Measurements from ENCODE around the gene MAP3K6.

DNA sequence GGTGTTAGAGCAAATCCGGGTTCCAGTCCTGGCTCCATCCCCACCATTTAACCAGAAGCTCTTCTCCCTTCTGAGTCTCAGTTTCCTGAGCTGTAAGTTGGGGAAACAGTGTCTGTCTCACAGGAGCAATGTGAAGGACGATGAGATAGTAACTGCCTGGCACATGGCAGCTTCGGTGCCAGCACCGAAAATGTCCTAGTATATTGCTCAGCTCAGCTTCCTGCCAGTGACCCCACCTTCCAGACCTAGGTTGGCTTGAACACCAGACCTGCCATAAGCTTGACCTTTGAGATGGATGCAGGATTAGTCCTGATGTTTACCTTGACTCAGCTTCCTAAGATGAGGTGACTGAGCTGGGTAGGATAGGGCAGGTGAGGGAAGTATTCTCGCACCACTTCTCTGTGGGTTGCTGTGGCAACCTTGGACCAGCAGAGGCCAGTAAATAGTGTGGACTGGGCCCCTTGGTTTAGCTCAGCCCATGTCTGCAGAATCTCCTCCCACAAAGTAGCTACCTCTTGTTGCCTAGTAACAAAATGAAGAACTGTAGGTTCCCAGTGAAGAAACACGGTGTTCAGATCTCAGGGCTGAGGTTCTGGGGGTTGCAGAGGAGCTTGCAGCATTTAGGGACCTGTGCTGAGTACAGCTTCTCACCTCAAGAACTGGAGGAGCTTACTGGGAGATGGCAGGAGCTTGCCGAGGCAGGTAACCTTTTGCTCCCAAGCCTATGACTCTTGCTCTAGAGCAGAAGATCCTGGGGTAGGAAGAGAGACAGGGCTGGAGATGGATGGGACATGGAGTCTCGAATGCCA is 8.4 kb downstream of the RPS6KA1 start:
- PRO-cap: no peak

DNA sequence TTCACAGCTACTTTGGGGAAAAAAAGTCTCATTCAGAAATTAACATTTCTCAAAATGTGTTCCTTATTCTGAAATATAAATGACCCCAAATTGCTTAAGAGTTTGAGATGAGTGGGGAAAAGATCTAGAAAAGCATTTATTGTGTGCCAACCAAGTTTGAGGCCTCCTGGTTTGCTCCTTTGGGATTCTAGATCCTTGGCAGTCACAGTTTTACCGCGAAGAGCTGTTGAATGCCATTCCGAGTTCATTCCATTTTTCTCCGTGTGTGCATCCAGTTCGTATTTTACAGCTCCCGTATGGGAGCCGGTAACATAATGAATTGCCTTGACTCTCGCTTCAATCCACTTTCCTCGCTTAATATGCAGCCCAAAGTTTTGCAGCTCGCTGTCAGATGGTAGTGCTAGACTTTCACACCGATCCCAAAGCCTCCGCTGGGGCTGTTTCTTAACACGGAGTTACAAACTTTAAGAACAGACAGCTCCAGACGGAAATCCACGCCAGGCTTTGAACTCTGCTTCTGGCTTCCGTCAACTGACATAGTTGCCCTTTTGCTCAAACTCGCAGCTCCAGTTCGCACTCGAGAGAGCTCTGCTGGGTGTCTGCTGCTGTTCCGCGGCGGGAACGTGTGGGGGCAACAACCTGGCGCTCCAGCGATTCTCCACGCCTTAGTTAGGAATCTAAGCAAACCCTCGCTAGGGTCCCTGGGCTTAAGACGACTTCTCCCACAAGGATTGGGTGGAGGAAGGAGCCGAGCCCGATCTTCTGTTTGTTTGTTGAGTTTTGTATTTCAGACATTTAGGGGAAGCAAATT is 3.6 kb upstream of the ARID1A start:
- PRO-cap: bidirectional peak, plus-strand start at position 576 of the sequence, minus-strand start at position 625 of the sequence

GRCh38 chr1:26699509-26700194 is 3.8 kb downstream of the ARID1A start:
- PRO-cap: no peak

GRCh38 chr1:26700915-26701836 is 5.4 kb downstream of the ARID1A start:
- PRO-cap: no peak

DNA sequence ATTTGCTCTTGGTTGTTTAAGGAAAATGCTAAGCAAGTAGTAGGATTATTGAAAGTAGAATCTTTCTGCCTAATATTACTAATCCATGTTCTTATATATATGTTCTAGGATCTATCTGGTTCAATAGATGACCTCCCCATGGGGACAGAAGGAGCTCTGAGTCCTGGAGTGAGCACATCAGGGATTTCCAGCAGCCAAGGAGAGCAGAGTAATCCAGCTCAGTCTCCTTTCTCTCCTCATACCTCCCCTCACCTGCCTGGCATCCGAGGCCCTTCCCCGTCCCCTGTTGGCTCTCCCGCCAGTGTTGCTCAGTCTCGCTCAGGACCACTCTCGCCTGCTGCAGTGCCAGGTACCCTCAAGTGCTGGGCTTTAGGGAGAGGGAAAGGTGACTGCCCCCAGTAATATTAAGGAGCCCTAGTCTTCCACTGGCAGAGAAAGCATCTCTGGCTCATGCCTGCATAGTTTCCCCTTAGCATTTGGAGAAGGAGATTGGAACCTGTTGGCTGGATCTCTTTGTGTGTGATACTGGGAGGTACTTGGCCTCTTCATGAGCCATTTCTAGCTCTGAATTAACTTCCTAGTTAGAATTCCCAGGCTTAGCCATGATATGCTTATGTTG is 26.9 kb upstream of the PIGV start:
- PRO-cap: no peak

GRCh38 chr1:26771400-26771754 is 16.4 kb upstream of the PIGV start:
- PRO-cap: no peak

GRCh38 chr1:26784533-26785108 is 3.1 kb upstream of the PIGV start:
- PRO-cap: no peak

GRCh38 chr1:26862705-26863097 is 248 bp upstream of the SFN start:
- PRO-cap: bidirectional peak, plus-strand start at chr1:26863122, minus-strand start at chr1:26862825

DNA sequence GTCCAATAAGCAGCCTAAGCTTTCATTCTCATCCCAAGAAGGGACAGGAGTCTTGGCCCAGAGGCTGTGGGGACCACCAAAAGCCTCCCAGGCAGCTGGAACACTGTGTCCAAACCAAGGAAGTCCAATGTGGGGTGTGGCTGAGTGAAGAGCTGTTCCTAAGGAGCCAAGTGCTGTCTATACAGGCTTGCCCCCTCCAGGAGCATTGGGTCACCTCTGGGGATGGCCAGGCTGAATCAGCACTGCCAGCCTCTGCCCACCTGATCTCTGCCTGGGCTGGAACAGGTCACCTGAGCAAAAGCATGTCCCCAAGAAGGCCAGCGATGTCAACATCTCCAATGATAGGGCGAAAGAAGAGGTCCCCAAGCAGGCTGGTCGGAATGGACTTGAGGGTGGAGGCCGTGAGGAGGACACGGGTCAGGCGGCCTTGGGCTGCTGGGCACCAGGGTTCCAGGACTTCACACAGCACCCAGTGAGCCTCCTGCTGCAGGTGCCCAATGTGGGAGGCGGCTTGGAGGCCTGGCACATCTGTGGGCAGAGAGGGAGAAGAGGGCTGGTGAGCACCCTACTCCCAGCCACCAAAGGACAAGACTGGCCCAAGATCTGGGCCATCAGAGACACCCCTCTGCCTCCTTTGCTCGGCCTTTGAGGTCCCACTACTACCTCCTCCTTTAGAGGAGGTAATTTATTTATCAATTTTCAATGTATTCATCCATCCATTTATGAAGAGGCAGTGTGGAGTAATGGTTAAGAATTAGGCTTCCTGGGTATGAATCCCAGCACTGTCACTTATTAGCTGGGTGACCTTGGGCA is 2.0 kb downstream of the NR0B2 start:
- PRO-cap: no peak

DNA sequence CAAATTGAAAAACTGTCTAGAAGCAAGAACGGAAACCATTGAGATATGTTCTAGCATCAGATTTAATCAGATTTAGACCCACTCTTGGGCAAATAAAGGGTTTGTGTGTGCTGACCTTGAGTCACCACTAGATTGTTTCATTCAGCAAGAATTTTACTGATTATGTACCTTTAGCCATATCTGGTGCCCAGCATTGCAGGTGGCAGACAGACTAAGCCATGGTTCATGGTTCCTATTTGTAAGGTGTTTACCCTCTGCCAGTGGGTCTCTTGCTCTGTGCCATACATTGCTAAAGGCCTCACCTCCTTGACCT is 1.4 kb downstream of the NUDC start:
- PRO-cap: no peak

DNA sequence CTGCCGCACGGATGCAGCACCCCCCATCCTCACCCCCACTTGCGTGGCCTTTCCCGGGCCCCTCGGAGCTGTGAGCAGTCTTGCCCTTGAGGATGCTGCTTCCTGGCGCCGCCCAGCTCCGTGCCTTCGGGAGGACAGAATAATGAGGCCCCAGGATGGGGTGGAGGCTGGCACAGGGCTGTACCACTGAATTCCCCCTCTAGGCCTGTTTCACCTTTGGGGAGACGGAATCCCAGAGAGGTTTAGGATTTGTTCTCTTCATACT is 1.3 kb downstream of the TRNP1 start:
- PRO-cap: no peak

GRCh38 chr1:27012277-27012658 is 382 bp downstream of the TENT5B start:
- PRO-cap: no peak

DNA sequence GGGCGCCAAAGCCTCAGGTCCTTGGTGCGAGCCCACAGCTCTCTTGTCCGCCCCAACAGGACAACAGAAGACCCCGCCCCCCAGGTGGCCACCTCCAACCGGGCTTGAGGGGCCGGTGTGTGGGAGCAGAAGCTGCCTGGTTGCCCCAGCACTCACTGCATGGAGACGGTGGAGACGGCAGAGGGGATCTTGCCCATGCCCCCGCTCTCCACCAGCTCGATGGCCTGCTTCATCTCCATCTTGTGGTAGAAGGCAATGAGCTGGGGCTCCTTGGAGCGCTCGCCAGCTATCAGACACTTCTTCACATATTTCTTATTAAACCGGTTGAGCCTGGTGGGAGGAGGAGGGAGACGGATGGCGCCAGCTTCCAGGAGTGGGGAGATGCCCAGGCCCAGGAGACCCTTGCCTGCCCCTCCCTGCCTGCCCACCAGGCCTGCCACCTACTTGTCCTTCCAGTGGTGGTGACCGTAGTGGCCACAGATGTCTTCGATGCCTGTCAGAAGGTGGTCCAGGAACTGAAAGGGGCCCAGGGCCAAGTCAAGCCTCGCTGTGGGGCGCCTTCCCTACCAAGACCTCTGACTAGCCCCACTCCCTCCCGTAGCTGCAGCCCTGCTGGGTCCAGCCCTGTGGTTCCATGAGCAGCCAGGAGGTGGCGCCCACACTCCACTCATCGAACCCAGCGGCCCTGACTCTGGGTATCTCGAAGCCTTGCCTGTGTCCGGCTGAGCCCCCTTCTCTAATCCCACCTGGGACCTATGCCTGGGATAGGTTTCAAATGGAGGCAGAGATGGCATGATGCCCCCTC is 52.5 kb downstream of the SLC9A1 start:
- PRO-cap: no peak

DNA sequence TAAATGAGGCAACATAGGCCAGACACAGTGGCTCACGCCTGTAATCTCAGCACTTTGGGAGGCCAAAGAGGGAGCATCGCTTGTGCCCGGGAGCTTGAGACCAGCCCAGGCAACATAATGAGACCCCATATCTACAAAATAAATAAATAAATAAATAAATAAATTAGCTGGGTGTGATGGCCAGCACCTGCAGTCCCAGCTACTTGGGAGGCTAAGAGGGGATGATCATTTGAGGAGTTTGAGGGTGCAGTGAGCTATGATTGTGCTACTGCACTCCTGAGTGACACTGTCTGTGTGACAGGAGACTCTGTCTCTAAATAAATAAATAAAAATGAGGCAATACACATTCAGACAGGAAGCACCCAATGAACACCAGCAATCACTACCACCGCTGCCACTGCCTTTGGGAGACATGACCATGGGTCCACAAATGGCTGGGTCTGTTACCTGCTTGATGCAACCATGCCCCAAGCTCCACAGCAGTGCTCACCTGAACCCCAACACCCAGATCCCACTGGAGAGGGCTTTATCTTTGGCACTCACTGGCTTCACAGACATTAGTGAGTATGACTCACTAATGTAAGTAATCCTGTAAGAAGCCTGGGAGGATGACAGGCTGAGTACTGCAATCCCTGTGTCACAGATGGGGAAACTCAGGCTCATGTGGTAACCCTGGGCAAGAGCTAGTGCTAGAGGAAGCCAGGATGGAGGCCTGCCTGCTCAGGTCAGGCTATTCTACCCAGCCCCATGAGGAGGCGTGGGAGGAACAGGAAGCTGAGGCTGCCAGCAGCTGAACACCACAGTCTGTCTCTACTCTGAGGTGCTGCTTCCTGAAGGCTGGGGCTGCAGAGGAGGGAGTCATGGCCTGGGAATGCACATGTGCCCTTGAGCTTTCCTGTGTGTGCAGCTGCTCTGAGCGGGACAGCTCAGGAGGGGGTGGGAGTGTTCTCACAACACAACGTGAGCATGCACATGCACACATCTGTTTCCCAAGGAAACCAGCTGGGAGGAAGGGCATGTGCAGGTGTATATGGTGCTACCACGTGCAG is 43.1 kb downstream of the SLC9A1 start:
- PRO-cap: no peak

- PRO-cap: no peak
These were observed 32.3 kb downstream of the SLC9A1 start for GRCh38 chr1:27122548-27123162.

DNA sequence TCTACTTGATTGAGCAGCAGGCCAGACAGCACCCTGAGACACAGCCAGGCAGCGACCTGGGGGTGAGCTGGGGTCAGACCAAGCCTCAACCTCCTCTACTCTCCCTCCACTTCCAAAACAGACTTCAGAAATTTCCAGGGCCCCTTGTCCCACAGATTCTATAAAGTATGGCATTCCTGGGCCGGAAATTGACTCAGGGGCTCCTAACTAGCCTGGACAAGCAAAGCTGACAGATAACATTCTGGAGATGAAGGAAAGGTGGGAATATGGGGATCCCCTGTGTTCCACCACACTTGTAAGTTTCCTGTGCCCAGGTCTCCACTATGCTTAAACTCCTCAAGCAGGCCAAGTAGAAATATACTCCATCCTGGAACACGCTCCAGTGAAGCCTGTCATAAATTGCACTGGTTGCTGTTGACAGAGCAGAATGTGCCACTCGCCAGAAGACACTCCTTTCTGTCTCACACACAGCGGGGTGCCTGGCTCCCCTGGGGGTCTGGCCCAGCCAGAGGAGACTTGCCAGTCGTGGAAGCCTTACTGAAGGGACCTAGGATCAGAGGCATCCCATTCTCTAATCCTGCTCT is 1.7 kb downstream of the SLC9A1 start:
- PRO-cap: no peak

- PRO-cap: bidirectional peak, plus-strand start at chr1:27367075, minus-strand start at chr1:27366923
These were observed at the start of gene MAP3K6 for GRCh38 chr1:27366762-27367698. Gene MAP3K6, minus strand, starts transcription at chr1:27366961.

DNA sequence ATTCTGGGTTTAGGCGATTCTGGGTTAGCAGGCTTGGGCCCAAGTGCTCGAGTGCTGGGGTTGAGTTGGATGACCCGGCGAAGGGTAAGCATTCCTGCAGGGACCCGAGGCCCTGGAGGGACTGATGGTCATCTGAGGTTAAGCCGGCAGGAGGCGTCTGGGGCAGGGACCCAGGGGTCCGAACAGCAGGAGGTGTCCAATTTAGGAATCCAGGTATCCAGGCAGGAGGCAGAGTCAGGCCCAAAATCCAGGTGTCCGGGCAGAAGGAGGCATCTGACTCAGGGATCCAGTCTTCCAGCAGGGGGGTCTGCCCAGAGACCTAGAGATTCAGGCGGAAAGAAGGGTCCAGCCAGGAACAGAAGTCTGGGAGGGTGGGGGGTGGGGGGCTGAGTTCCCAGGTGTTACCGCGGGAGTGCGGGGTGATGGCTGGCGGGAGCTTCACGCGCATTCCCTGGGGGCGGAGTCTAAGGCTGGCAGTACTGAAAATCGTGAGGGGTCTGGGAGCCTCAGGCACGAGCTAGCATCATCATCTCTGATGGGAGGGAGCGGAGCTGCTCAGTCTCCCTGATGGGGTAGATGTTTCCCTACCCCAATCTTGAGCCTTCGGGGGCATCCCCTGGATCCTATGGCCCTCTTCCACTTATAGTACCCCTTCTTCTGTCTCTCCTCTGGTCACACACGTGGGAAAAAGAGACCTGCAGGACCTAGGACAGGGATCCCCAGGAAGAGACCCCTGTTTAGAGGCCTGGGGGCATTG is 610 bp downstream of the GPR3 start:
- PRO-cap: no peak

DNA sequence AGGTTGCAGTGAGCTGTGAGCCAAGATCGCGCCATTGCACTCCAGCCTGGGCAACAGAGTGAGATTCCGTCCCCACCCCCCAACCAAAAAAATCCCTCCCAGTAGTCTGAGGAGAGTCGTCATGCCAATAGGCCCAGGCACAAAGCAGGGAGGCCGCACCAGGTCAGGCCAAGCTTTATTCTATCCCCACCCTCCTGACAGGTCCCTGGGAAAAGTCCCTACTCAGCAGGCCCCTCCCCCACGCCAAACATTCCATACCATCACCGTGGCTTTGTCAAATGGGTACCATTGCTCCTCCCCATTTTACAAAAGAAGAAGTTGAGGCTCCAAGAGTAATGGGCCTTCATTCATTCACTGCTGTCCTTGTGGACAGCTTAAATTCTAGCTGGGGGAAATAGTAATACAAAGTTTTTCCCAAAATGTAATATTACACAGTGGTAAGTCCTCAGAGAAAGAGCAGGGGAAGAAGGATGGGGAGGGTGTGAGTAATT is 5.4 kb downstream of the GPR3 start:
- PRO-cap: unidirectional peak, minus-strand start at position 249 of the sequence

- PRO-cap: no peak
These were observed 13.9 kb downstream of the GPR3 start for GRCh38 chr1:27405950-27407154.